HTERT-HM (cell line): ENCODE measurements around a stretch of chr20.

DNA sequence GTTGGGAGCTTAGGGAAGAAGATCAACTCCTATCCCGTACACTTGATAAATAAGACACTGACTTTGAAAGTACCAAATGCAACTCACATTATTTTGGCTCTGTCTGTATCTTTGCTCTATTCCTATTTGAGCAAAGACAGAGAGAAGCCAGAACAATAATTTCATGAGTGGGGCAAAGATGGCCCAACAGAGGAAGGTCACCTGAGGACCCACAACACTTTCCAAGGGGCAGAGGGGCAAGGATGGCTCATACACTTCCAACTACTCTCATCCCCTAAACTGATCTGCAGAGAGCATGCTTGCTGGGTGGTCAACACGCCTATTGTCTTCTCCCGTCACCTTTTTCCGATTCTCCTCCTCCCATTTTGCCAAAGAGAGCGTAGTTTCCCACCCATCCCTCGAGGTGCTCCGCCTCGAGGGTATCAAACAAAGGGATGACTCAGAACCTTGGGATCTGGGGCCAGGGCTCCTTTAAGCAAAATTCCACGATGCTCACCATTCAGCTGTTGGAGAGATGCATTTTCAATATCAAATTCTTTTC lies 507.4 kb upstream of the SULF2 start:
- RRBS, result no CpG with 5 or more reads among the region's 9 CpGs

DNA sequence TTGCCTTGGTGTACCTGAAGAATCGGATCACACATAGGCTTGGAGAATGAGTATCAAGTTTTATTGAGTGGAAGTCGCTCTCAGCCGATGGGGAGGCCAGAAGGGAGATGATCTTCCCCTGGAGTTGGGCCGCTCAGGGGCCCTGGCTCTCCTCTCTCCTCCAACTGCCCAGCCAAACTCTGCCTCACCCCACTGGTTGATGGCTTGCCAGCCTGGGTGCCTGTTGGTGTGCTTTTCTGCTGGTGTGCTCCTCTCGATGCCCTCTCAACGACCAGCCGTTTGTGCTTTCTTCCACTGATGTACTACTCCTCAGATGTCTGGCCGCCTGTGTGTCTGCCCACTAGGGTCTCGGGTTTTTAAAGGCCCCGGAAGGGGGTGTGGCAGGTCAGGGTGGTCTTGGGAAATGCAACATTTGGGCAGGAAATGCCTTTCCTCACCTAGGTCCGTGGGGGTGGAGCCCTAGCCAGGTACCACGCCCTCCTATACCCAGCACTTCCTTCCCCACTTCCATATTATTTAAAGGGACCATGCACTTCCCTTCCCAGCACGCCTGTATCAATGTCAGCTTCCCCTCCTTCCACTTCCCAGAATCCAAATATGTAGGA lies 516.2 kb downstream of the PREX1 start:
- RRBS, result no CpG with 5 or more reads among the region's 13 CpGs

DNA sequence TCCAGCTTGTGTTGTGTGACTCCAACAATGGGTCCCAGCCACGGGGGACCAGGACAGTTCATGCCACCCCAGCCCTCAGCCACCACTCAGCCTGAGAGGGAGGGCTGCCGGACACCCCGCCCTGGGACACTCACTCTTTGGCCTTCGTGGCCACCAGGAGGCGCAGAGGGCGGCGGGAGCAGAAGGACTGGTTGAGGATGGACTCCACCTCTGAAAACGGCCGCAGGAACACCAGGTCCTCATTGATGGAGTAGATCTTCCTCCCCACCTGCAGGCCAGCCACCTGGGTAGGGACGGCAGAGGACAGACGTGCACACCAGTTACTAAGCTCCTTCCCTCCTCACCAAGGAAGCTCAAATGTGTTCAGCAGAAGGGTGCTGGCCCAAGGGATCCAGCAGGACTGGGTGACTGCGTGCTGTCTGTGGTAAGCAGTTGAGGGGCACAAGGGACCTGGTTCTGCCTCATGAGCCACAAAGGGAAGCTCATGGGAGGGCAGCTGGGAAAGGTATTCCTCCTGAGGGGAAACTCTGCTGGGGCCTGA lies 170.8 kb downstream of the PREX1 start:
- RRBS, result no CpG with 5 or more reads among the region's 12 CpGs

DNA sequence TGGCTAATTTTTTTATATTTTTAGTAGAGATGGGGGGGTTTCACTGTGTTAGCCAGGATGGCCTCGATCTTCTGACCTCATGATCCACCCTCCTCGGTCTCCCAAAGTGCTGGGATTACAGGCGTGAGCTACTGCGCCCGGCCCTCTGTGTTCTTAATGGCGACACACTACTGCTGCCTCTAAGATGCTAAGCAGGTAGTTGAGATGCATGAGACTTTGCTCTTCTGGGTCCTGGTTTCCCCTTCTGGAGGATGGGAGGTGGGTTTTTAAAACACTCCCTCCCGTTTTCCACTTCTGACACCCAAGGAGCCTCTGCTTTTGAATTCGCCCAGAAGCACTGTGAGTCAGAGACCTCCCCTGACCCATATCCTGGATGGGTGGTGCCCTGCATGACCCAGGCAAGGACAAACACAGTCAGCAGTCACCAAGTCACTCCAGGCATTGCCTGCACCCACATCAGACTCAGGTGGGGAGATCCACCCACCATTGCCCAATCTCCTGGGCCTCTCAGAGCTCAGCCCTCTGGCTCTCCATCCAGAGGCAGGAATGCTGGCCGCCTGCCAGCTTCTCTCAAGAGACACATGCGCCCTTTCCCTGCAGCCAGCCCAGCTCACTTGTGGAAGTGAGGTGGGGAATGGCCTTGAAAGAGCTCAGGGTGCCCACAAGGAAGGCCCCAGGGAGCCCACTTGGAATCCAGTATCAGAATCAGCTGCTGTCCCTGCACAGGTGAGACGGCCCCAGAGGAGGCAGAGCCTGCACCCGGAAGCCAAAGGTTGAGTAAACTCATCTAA lies 130.1 kb downstream of the PREX1 start:
- RRBS, result no CpG with 5 or more reads among the region's 12 CpGs

DNA sequence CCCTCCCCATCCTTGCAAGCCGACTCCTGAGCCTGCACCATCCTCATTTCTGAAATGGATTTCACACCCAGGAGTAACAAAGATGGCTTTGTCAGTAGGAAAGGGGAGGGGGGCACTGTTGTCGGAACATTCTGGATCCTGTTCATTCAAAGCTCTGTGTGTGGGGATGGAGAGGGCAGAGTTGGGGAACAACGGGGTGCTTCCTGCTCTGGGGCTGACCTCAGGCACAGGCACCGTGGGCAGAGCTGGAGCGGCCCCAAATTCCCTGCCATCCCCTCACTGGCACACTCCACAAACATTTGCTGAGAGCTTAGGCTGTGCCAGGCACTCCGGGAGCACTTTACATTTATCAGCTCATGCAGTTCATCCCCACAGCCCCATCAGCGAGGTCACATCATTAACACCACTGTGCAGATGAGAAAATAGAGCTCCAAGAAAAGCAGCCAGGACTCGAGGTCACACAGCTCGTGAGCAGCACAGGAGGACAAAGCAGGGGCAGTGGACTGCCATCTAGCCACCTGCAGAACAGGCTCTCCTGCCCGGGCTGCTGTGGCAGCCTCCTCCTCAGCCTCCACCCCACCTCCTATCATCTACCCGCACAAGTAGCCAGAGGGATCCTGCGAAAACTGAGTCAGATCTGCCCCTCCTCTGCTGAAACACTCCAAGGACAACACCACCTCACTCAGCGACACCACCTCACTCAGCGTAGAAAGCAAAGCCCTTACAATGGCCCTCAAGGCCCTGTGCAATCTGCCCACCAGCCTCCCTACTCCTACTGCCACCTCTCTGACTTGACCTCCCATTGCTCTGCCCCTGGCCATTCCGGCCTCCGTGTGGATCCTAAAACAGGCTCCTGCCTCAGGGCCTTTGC lies 19.6 kb downstream of the PREX1 start:
- RRBS, result no CpG with 5 or more reads among the region's 16 CpGs

GRCh38 chr20:48850015-48850650 lies 22.3 kb upstream of the PREX1 start:
- RRBS, result 9% methylated on average over 1 of the region's 8 CpGs

DNA sequence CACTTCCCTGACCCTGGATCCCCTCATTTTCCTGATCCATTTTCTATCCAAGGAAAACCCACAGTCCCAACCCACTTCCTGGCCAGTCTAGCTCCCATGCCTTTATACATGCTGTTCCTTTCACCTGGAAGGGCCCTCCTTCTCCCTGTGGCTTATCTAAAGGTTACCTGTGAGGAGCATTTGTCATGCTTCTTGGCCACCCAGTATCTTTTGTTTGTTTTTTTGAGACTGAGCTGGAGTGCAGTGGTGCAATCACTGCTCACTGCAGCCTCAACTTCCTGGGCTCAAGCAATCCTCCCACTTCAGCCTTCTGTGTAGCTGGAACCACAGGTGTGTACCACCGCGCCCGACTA lies 10.4 kb upstream of the ARFGEF2 start:
- RRBS, result no CpG with 5 or more reads among the region's 3 CpGs

DNA sequence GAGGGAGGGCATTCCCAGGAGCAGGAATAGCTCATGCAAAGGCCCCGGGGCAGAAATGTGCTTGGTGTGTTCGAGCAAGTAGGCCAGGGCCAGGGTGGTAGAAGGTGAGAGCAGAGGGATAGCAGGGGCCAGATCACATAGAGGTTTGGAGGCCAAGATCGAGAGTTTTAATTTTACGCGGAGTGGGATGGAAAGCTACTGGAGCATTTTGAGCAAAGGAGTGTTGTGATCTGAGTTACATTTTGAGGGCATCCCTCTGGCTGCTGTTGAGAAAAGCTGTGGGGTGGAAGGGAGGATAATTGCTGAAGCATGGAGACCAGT lies 10.1 kb downstream of the ARFGEF2 start:
- RRBS, result no CpG with 5 or more reads among the region's 5 CpGs

DNA sequence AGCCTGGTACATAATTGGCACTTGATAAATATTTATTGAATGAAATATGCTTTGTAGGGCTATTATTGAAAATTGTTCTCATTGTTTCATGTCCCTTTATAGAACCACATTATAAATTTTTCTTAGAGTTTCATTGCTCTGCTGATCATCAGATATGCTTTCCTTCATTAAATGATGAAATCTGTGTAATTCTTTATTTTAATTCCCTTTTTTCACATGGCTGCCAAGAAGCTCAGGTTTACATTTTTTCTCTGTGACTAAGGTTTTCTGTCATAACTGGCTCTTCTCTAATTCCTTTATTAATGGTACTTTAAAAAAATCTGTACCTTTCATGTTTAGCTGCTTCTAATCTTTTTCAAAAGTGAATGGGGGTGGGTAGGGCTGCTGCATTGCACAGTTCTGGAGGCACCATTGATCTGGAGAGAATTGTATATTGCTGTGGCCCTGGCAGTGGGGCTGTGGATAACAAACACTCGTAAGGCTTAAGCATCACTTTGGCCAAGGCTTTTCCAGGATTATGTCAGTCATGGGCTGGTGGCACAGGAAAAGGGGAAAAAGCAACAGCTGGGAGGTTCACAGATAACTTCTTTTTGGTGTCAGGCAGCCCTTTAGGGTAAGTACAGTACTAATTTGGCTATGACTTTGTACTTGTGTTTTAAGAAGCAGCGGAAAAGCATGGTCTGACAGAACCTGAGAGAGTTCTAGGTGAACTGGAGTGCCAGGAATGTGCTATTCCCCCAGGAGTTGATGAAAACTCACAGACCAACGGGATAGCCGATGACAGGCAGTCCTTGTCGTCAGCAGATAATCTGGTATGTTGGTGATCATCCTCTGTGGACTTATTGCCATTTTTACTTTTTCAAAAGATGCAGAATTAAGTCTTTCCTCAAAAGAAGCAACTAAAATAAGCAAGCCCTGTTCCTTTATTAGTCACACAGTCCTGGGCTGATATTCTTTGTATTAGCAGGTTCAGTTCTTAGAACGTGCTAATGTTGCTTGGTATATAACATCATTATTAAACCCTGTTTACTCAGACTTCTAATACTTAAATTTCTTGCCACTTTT lies 44.0 kb downstream of the ARFGEF2 start:
- RRBS, result no CpG with 5 or more reads among the region's 6 CpGs

DNA sequence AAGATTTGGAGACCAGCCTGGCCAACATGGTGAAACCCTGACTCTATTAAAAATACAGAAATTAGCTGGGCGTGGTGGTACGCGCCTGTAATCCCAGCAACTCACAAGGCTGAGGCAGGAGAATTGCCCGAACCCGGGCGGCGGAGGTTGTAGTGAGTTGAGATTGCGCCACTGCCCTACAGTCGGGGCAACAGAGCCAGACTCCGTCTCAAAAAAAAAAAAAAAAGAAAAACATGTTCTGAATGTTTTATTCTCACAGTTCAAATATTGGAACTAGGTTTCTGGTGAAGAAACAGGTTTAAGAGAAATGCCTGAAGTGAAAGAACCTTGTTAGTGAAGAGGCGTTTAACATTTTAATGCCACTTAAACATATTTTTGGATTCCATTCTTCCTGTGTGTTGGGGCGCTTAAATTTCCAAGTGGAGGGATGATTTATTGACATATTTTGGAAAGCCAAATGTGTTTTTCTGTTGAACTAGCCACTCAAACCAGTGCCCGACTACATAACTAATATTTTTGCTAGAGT lies 1.6 kb upstream of the ZNFX1 start:
- RRBS, result no CpG with 5 or more reads among the region's 13 CpGs

- RRBS, result no CpG with 5 or more reads among the region's 10 CpGs
Measured at GRCh38 chr20:49282702-49282998, 4.8 kb upstream of the ZNFX1 start.

- RRBS, result no CpG with 5 or more reads among the region's 4 CpGs
Measured at GRCh38 chr20:49394314-49394788, 88.1 kb downstream of the KCNB1 start.

DNA sequence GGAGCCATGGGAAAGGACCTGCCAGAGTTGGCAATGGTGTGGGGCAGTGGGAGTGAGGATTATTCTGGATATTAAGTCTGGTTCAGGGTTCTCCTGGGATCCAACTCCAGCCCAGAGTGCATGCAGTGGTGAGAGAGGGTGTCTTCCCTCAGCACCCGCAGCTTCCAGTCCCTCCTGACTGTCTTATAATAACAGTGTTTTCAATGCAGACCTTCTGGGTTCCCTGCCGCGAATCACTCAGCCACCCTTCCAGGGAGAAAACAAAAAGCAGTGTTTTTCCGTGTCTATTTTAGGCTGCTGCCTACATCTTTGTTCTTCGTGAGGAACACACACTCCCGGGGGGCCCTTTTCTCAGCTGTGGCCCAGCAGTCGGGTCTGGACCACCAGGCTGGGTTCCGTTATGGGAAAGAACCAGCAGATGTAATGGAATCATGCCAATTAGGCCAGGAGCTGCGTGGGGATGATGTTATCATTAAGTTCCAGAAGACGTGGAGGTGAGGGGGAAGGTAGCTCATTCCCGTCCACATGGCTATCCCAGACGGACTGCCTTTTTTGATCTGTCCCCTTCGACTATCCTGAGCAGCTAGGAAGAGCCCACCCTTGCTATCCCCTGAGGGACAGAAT lies 54.8 kb downstream of the KCNB1 start:
- RRBS, result no CpG with 5 or more reads among the region's 13 CpGs

DNA sequence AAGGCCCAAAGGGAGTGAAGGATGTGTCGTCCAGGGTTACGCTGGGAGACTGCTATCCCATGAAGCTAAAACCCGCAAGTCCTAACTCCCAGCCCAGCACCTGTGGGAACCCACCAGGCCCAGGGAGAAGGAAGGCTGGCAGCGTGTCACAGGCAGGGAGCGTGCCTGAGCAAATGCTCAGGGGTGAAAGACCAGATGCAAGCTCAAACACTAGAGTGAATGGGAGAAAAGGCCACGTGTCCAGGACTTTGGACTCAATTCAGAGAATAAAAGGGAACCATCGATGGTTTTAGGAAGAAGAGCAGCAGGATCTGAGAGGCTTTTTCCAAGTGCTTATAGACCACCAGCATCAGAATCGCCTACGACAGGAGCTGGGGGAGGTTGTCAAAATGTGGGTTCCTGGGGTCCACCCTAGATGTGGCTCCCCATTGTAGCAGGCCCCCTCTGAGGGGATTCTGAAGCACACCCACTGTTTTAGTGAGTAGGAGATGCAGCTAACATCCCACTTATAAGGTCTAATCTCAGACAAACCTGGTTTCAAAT lies 16.1 kb upstream of the PTGIS start:
- RRBS, result no CpG with 5 or more reads among the region's 9 CpGs

- RRBS, result no CpG with 5 or more reads among the region's 8 CpGs
Measured at GRCh38 chr20:49604334-49604911, 36.5 kb upstream of the PTGIS start.

DNA sequence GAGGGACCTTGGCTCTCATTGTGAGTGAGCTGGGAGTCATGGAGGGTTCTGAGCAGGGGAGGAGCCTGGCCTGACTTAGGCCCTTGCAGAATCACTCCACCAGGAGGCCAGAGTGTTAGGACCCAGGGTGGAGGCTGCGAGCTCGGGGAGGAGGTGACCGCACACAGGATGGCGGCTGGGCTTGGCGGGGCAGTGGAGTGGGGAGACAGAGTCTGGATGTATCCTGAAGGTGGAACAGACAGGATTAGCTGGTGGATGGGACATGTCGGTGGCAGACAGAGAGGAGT lies 42.7 kb upstream of the PTGIS start:
- RRBS, result no CpG with 5 or more reads among the region's 6 CpGs

DNA sequence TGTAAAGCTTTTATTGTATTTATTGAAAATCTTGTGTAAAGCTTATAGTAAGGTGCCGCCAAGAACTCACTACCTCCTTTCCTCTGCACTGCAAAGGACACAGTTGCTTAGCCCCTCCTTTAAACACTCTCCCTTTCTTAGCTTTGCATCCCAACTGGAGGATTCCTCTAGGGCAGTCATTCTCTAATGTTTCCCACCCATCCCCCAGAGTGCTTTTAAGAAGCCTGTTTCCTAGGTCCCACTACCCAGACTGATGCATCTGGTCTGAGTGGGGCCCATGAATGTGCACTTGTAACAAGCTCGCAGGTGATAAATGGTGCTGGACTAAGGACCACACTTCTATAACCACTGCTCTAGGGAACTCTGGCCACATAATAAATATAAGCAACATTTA lies 55.2 kb downstream of the B4GALT5 start:
- RRBS, result no CpG with 5 or more reads among the region's 2 CpGs

- RRBS, result no CpG with 5 or more reads among the region's 11 CpGs
Measured at GRCh38 chr20:49682121-49682974, 31.3 kb downstream of the B4GALT5 start.

- RRBS, result no CpG with 5 or more reads among the region's 9 CpGs
Measured at GRCh38 chr20:49768138-49769033, 44.2 kb upstream of the SLC9A8 start.

- RRBS, result no CpG with 5 or more reads among the region's 5 CpGs
Measured at GRCh38 chr20:49775163-49775736, 37.4 kb upstream of the SLC9A8 start.